Fallopian tube (tissue), 1 donor: Measurements from ENCODE around the genes RASAL3 and CYP4F3.

GRCh38 chr19:15263330-15264151 is 31.3 kb upstream of the EPHX3 start:
- PRO-cap: no peak

DNA sequence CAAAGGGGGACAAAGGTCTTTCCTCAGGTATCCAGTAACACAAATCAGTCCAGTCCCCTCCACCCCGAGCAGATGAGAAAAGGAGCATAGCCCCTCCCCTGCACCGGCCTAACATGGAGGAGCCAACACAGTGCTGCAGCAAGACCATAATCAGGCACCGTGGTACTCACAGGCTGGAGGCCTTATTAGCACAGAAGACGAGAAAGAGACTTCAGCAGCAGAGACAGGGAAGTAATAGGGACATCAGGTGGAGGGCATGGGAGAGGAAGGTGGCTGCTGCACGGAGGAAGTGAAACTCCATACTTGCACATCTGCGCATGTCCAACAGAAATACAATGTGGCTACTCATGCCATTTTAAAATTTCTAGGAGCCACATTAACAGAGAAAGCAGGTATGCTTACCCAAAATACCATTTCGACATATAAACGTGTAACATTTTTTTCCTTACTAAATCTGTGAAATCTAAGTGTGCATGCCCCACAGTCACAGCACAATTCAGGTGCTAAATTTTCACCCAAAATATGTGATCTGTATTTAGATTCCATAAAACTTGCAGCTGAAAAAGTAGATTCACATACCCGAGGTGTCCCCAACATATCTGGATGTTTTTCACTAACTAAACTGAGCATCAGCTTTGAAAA is 46.1 kb downstream of the BRD4 start:
- PRO-cap: no peak

- PRO-cap: no peak
Observed at GRCh38 chr19:15294056-15294992, 38.0 kb downstream of the BRD4 start.

DNA sequence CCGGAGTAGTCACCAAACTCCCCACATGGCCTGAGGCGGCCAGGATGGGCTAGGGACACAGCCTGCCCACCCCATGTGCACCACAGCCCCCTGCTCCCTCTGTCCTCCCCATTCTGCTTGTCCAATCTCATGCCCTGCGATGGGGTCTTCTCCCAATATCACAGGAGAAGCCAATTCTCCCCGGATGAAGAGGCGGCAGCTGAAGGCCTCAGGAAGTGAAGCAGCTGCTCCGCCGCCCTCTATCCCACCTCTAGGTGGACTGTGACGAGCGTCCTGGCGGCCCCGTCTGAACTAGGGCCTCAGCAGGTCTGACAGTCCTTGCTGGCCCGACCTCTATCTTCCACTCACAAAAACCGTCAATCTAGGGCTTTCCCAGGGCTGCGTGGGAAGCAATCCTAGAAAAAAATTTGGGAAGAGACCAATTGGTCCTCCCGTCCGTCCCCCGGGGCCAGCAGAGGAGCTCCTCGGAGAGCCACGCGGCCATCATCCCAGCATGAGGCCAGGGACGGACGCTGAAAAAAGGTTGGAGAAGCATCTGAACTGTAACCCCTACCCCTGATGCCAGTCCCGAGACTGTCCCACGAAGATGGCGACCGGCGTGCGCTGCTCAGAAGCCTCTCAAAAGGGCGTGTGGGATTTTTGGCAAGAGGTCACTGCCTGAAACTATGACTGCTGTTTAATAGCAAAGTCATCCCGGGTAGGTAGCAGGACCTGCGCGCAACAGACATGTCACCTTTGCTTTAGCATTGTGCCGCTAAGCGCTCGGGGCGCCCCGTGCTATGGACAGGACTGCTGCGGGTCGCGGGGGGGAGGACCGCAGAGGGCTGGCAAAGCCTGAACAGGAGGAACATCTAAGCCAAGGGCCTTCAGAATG is 10.8 kb downstream of the AKAP8 start:
- PRO-cap: no peak

- PRO-cap: no peak
Observed at GRCh38 chr19:15397464-15398248, 18.1 kb upstream of the AKAP8 start.

DNA sequence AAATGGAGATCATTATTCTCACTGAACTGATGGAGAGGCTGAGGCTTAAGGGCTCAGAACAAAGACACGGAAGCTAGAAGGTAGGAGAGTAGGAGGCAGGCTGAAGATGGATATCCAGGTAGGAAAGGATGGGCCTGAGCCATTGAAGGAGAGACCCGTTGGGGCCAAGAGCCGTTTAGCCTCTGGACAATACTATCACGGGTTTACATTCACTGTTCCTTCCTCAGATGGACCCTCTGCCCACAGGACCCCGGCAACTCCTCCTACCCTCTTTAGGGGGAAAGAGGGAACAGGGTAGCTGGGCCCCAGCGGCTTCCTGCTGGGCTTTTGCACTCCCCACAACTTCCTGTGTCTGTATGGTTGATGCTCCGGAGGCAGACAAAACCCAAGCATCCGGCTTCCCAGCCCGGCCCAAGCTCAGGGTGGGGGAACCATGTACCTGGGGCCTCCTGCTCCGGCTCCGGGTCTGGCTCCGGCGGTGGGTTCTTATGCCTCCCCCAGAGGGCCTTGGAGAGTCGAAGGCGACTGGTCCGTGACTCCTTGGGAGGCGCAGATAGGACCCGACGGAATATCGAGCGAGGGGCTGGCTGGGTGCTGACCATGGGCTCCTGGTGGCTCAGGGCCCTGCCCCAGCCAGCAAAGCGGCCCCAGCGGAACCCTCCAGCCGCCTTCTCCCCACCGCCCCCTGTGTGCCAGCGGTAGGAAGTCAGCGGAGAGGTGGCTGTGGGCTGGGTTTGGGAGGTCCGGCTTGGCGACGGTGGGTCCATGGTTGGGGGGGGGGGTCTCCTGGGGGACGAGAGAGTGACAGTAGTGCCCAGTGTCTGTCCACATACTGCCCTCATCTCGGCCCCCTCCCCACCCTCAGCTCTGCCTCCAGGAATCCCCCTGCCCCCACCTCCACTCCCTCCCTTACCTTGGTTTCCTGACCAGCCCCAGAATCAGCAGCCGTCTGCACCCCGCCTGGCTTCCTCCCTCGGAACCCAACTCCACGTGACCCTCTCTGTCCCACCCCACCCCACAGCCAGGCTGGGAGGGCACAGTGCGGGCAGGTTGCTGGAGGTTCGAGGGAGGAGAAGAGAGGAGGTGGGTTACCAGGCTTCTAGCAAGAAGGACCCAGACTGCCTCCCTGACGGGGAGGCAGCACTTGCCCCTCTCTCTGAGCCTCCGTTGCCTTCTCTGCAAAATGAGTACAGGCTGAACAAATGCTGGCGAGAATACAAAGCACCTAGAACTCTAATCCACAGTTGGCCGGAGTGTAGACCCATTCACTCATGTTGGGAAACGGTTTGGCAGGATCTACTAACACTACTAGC is at the start of gene RASAL3:
RASAL3 (minus strand) TSS at position 953 of the 1,313 bp plus-strand sequence.
- PRO-cap: bidirectional peak, plus-strand start at position 1,018 of the sequence, minus-strand start at position 951 of the sequence

- PRO-cap: no peak
Observed at GRCh38 chr19:15505873-15506484, 2.3 kb upstream of the CYP4F22 start.

- PRO-cap: bidirectional peak, plus-strand start at chr19:15640897, minus-strand start at chr19:15640747
Observed at GRCh38 chr19:15640447-15641782, at the start of gene CYP4F3. TSS of gene CYP4F3 (plus strand) at chr19:15640897.

DNA sequence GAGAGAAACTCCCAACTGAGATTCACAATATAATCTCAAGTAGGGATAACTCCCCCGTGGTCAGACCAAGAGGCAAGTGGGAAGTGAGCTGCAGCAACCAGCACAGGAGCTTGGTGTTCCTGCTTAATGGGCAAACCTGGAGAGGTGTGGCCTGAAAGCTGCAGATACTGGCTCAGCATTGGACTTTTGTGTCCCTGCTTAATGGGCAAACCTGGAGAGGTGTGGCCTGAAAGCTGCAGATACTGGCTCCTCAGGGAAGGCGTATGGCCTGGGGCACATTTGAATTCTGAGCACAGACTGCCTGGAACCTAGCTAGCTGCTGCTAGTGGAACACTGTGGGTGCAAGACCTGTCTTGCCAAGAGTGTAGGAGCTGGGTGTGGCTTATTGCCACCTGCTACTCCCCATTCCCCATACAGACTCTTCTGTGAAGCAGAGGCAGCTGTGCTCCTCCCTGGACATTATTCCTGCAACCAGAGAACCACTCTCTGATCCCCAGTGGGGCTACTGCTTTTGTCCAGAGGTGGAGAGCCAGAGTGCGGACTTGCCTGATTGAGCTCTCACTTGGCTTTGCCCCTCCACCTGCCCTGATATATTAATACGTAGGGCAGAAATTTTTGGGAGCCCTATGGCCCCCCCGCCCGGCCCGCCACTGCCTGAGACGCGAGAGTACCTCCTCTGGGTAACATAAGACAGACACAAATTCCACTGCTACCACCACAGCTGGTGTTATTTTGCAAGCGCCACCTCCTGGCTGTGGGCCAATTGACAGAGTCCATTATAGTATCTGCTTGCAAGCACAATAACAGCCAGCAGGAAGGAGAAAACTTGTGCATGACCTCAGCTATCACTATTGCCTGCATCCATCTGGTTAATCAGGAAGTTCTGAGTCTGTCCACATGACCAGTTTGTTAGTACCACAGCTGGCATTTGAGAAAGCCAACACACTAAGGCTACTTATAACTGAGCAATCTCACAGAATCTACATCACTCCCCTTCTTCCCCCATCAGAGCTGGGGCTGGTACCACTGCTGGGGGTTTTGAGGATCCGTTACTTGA is 25.5 kb upstream of the OR10H2 start:
- PRO-cap: no peak

GRCh38 chr19:16033660-16033905 is 42.7 kb upstream of the TPM4 start:
- PRO-cap: no peak

GRCh38 chr19:16073113-16073697 is 3.1 kb upstream of the TPM4 start:
- PRO-cap: no peak

DNA sequence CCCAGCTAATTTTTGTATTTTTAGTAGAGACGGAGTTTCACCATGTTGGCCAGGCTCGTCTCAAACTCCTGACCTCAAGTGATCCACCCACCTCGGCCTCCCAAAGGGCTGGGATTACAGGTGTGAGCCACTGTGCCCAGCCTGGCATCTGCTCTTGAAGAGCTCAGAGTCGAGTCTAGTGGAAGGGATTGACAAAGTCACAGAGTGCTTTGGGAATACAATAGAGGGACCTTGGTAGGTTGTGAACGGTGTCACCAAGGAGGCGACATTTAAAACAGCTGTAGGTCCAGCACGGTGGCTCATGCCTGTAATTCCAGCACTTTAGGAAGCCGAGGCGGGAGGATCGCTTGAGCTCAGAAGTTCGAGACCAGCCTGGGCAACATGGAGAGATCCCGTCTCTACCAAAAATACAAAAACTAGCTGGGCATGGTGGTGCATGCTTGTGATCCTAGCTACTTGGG is 14.9 kb downstream of the TPM4 start:
- PRO-cap: no peak

GRCh38 chr19:16119356-16119890 is 7.7 kb downstream of the RAB8A start:
- PRO-cap: no peak

GRCh38 chr19:16216876-16217515 is 19.3 kb downstream of the AP1M1 start:
- PRO-cap: no peak

DNA sequence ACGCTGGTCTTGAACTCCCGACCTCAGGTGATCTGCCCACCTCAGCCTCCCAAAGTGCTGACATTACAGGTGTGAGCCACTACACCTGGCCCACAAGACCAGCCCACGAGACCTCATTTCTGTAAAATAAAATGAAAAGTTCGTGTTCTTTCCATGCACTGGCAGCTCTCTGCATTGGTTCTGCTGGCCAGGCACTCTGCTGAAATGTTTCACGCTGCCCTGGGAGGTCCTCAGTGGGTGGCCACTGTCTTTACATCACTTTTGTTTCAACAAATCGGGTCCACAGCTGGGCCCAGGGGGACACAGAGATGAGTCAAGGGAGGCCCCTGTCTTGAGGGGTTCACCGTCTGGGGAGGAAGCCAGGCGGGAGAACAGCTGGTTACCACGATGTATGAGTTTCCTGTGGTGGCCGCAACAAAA is 5.3 kb upstream of the KLF2 start:
- PRO-cap: no peak

DNA sequence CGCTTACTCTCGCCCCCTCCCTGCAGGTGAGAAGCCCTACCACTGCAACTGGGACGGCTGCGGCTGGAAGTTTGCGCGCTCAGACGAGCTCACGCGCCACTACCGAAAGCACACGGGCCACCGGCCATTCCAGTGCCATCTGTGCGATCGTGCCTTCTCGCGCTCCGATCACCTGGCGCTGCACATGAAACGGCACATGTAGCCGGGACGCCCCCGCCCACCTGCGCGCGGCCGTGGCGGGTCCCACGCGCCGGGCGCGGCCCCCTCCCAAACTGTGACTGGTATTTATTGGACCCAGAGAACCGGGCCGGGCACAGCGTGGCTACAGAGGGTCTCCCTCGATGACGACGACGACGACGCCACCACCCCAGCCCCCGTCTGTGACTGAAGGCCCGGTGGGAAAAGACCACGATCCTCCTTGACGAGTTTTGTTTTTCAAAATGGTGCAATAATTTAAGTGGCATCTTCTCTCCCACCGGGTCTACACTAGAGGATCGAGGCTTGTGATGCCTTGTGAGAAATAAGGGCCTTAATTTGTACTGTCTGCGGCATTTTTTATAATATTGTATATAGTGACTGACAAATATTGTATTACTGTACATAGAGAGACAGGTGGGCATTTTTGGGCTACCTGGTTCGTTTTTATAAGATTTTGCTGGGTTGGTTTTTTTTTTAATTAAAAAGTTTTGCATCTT is 2.4 kb downstream of the KLF2 start:
- PRO-cap: no peak

GRCh38 chr19:16327525-16328307 is 3.1 kb downstream of the KLF2 start:
- PRO-cap: no peak

DNA sequence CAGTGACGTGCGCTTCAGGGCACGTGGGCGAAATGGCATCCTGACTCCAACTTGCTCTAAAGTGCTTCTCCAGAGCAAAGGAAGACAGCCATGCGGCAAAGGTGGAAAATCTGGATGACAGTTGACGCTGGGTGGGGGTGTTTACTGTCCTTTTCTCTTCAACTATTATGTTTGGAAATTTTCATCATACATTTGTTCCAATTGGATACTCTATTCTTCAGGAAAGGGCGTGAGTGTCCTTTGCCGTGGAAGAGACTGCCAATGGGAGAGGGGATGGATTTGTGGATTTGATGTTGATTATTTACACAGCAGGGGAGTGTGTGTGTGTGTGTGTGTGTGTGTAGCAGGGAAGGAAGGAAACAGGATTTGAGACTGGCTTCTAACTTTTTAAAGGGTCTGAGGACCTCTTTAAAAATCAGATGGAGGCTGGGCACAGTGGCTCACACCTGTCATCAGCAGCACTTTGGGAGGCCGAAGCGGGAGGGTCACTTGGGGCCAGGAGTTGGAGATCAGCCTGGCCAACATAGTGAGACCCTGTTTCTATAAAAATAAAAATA is 25.2 kb downstream of the KLF2 start:
- PRO-cap: no peak

DNA sequence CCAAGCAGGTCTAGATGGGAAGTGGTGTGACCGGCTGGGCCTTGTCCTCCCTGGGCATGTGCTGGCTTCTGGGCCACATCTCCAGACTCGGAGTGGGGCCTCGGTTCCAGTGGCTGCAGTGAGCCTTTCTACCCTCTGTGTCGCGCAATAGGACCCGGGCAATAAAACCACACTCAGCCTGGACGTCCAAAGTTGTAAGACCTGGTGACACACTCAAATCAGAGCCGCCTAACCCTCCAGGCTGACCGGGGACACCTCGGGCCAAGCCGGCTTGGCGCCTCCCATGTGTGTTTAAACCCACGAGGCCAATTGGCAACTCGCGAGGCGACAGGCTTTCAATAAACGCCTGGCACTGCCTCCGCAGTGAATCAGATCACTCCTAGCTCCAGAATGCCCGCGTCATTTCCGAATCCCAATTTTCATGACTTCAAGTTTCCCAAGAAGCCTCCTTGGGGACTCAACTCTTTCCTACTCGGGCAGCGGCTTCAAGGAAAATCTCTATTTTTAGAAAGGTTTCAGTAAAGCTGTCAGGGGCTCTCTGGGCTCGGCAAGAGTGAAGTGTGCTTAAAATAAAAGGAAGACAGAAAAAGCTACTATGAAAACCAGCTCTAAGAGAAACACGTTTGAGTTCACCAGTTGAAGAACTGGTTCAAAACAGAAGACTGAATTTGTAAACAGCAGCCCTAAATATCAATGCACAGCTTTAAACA is 57.4 kb downstream of the KLF2 start:
- PRO-cap: bidirectional peak, plus-strand start at position 455 of the sequence, minus-strand start at position 392 of the sequence

GRCh38 chr19:16382596-16383694 is 58.3 kb downstream of the KLF2 start:
- PRO-cap: unidirectional peak, minus-strand start at chr19:16383352